ENCODE measurements around the genes MYO15A and SHMT1.

DNA sequence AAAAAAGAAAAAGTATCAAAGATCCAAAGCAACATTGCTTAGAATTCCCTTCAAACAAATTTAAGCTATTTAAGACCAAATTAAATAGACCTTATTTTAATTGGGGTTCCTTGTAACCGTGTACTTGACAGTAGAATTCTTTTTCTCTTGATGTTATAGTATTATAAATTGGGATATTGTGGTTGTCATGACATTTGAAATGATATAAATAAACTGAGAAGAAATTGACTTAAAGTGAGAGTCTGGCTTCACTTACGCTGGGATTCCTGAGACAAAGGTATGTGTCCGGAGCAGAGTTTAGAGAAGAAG, 8.2 kb downstream of the COPS3 start:
- RRBS = no CpG with 5 or more reads among the region's 3 CpGs

- RRBS = no CpG with 5 or more reads among the region's 26 CpGs
These were observed 62.7 kb upstream of the MED9 start for GRCh38 chr17:17413761-17414852.

- RRBS = 3% methylated on average over 11 of the region's 43 CpGs
These were observed 618 bp upstream of the RASD1 start for GRCh38 chr17:17496750-17497276.

DNA sequence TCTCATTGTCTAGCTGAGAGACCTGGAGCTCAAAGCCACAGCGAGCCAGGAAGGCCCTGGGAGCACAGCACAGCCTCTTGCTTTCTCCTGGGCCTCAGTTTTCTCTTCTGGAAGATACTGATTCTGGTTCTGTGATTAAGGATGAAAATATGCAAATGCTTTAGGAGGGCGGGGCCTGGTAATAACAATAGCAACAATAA, 982 bp upstream of the RASD1 start:
- RRBS = no CpG with 5 or more reads among the region's 2 CpGs

DNA sequence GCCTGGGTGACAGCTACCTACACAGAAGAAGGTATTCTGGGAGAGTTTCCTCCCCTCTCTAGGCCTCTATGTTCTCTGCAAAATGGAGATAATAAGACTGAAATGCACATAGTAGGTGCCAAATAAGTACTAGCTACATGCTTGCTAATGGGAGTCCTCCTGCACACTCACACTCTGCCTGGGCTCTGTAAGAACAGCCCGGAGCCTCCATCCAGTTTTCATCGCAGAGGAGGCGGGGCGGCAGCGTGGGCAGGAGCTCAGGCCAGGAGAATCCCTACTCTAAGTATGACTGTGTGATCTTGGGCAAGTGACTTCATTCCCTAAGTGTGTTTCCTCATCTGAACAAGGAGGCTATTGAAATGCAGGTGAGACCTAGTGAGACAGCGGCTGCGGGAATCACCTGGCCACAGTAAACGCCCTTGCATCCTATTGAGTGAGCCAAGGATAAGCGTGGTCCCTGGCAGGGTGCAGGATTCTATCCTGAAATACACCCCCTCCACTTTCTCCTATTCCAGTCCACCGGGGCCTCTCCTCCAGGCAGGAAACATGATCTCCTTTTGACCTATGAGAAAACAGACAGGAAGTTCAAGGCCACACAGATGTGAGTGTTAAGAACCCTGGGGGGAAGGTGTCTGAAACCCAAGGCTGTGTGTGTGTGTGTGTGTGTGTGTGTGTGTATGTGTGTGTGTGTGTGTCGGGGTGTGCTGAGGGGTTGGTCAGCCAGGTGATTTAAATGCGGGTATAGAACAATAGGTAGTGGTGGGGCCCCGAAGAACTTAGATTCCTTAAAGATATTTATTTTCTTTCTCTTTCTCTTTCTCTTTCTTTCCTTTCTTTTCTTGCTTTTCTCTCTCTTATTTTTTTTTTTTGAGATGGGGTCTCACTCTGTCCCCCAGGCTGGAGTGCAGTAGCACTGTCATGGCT, 5.2 kb upstream of the RAI1 start:
- RRBS = no CpG with 5 or more reads among the region's 13 CpGs

DNA sequence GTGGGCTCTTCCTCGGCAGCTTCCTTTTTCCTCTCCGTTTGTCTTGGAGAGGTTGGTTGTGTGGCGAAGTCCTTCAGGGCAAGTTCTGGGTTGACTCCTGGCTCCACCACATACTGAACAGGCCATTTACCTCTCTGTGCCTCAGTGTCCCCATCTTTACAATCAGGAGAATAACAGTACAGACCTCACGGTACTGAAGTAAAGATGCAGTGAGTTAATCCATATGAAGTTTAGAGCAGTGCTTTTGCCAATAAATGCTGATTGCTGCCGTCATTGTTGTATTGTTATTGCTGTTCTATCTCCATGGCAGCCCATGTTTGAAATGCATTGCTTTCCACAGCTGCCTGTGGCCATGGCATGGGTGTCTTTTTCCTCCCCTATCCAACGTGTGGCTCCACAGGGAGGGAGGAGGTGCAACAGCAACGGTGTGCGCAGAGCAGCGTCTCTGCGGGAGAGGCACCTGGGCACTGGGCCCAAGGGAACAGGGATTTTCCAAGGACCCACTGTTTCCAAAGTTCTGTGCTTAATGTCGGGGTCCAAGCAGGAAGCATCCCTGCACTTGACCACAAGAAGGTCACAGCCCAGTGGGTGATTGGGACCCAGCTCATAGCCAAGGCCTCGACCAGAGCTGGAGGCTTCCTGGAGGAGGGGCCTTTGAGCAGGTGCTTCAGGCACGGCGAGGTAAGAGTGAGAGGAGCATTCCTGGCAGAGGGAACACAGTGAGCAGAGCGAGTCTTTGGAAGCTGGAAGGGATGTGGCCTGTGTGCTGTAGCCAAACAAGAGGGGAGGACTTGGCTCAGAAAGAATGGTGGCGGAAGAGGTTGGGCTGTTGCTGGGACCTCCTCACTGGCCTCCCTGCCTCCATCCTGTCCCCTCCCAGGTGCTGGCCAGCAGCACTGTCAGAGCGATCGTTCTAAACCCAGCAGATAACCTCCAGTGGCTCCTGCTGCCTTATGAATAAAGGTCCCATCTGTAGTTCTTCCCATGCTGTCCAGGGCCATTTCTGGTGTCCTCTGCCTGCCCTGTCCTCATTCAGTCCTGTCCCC, 3.8 kb downstream of the RAI1 start:
- RRBS = no CpG with 5 or more reads among the region's 18 CpGs

DNA sequence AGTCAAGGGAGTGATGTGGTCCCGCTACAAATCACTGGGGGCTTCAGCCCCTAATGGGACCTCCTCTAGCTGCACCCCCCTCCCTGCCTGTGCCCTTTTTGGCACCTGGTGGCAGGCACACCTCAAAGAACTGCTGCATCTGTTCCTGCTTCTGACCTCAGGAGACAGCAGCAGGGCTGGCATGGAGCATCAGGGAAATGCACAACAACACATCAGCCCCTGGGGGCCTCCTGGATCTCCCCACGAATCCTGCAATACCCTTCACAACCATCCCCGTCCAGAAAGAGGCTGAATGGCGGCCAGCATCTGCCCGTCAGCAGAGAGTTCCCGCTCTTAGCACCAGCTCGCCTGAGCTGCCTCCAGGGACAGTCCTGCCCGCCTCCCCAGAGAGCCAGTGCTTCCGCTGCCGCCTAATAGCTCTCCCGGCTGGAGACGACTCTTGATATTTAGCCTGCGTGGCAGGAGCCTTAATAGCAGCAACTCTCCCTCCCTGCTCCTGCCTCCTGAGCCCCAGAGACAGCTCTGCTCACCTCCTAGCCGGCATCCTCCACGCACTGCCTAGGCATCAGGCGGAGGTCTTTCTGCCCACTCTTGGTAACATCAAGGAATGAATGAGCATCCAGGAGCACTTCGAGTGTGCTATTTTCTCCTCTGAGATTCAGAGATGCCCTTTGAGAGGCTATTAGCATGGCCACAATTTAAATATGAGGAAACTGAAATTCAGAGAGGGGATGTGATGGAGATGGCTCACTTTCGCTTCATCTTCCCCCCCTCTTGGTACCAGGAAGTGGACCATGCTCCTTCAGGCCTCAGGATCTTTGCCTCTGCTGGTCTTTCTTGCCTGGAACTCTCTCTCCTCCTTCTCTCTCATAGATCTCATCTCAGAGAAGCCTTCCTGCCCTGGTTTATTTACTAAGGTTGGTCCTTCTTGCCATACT, 67.8 kb downstream of the RAI1 start:
- RRBS = 82% methylated on average over 1 of the region's 18 CpGs

GRCh38 chr17:17809863-17810774, 26.7 kb downstream of the SREBF1 start:
- RRBS = 25% methylated on average over 29 of the region's 75 CpGs

- RRBS = no CpG with 5 or more reads among the region's 8 CpGs
These were observed 23.1 kb upstream of the SREBF1 start for GRCh38 chr17:17859829-17860252.

- RRBS = no CpG with 5 or more reads among the region's 6 CpGs
These were observed 32.0 kb upstream of the SREBF1 start for GRCh38 chr17:17868735-17869319.

- RRBS = no CpG with 5 or more reads among the region's 15 CpGs
These were observed 41.0 kb upstream of the SREBF1 start for GRCh38 chr17:17877478-17878458.

DNA sequence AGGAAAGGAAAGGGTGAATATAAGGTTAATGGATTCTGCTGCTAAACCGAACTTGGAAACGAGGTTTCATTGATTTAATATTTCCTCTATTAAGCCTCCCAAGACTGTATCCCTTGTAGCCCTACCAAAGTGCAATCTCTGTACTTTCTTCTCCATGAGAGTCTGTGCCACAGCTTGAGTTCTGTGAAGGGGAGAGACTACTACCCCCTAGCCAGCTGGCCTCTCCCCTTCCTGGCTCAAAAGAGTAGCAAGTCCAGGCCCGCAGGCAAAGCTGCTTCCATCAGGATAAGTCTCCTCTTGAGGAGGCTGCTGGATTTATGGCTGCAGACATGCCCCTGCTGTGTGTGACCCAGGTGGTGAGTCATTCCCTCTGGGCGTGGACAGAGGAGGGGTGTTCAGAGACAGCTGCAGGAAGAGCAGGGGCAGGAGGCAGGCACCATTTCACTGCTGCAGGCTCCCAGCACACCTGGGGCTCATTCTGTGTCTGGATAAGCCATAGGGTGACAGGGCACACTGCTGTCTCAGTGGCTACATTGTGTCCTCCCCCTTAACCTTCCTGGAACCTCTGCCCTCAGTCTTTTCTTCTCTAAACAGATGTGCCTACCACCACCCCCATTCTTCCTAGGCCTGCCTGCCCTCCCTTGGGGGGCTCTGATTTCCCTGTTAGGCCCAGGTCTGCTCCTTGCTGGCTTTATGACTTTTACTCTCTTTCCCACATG, 58.3 kb downstream of the TOM1L2 start:
- RRBS = no CpG with 5 or more reads among the region's 4 CpGs

DNA sequence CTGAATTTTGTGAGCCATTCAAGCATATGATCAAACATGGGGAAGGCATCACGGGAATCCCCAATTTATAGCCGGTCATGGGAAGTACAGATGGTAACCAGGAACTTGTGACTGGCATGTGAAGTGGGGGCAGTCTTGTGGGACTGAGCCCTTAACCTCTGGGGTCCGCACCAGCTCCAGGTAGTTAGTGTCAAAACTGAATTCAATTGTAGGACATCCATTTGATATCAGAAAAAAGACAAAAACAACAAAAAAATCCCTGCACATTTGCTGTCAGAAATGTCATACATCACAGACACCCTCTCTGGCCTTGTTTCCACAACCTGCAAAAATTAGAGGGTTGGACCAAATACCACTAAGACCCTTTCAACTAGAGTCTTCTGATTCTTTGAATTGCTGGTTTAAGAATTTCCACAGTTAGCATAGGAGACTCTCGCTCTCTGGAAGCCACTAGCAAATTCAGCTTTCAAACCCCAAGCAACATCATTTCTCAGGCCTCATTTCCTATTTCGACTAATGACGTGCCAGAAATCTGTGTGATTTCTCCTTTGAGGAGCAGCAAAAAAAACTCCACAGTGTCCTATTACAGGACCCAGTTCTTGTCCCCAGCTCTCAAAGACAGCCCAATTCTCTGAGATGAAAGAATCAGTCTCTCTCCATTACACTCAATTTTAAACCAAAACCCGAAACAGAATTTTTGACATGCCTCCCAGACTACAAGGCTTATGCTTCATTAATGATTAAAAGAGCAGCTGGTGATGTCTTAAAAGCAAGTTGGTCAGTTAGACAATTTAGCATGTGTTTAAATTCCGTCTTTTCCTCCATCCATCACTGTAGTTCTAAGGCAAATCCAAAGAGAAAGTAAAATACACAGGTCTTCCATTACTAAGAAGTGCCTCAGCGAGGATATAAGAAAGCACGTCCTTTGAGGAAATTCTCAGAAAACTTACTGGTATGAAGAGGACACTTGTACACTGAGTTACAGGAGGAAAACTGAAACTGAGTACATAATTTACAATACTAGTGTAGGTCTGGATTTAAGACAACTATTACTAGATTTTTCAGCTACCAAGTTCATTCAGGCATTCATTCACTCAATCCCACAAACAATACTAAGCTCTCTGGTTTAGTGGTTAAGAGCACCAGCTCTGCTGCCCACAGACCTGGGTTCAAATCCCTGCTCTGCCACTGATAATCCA, 12.7 kb downstream of the TOM1L2 start:
- RRBS = no CpG with 5 or more reads among the region's 10 CpGs

DNA sequence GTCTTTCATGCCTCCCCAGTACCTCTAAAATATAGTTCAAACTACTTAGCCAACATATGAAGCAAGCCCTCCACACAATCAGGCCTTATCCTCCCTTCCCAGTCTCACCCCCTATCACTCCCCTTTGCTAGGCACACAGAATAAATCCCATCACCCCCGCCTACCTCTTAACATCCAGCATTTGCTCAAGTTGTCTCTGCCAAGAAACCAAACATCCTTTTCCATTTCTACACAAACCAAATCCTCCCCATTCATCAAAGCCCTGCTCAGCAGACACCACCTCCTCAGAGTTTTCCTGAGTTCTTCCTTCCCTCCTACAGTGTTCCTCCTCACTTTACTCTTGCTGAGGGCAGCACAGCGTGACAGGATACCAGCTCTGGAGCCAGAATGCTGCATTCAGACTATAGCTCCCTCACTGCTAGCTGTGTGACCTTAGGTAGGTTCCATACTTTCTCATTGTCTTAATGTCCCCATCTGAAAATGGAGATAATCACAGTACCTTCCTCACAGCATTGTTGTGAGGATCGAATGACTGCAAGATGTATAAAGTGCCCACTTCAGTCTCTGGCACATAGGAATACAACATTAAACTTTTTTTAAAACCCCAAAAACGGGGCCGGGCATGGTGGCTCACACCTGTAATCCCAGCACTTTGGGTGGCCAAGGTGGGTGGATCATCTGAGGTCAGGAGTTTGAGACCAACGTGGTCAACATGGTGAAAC, 6.8 kb downstream of the TOM1L2 start:
- RRBS = no CpG with 5 or more reads among the region's 6 CpGs

DNA sequence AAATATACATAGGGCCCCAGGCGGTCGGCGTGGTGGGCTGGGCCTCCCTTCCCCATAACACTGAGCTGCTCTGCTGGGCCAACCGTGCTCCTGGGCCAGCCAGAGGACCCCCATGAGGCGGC, at the start of gene MYO15A:
TSS of gene MYO15A (plus strand) at position 85 of the 122 bp plus-strand sequence.
- RRBS = no CpG with 5 or more reads among the region's 5 CpGs

- RRBS = no CpG with 5 or more reads among the region's 9 CpGs
These were observed 705 bp downstream of the MYO15A start for GRCh38 chr17:18109228-18109694.

DNA sequence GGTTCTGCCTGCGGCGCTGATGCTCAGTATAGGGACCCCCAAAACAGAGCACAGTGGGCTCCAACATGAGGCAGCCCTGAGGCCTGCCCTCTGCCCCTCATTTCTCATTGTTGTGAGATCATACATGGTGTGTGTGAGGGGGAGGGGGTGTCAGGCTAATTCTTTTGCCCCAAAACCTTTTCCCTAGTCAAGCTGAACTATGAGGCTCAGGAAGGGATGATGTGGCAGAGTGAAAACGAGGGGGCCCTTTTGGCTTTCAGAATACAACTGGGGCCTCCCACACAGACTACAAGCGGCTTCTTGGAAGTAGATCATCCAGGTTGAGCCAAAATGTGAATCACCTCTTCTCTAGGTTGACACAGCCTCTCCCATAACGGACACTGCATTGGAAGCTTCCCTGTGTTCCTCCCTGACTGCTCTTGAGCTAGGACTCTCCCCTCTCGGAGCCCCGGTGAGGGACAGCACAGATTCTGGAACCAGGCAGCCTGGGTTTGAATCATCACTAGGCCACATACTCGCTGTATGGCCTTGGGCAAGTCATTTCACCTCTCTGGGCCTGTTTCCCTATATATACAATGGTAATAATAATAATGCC, 2.3 kb upstream of the ALKBH5 start:
- RRBS = no CpG with 5 or more reads among the region's 8 CpGs

DNA sequence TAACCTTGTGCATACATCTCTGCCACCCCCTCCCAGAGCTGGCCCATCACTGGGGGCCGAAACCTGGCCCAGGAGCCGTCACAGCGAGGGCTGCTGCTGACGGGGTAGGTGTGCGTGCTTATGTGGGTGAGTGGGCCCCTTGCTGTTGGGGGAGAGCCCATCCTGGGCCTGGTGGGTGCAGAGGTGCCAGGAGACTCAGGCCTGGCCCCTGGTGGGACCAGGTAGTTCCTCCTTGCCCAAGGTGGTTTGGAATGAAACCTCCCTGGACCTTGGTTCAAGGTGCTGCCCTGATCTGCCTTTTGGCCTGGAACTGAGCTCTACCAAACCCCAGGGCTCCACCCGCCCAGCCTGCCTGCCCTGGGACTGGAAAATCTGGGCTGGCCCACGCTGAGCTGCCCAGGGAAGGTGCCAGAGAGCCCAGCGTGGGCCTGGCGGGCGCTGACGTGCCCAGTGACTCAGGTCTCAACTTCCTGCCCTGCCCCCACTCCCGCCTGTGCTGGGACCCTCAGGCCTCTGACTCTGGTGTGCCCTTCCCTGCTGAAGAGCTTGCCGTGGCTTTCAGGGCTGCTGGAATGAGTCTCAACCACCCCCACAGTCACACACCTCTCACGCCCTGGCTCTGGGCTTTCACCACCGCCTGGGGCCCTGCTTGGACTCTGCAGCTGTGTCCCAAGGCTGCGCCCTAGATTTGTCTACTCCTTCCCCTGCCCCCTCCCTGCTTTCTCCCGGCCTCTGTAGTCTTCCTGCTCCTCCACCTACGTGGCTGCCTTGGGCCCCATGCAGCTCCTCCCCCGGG, 10.2 kb downstream of the LLGL1 start:
- RRBS = 70% methylated on average over 3 of the region's 19 CpGs

GRCh38 chr17:18237421-18237793, 12.0 kb downstream of the LLGL1 start:
- RRBS = no CpG with 5 or more reads among the region's 20 CpGs

DNA sequence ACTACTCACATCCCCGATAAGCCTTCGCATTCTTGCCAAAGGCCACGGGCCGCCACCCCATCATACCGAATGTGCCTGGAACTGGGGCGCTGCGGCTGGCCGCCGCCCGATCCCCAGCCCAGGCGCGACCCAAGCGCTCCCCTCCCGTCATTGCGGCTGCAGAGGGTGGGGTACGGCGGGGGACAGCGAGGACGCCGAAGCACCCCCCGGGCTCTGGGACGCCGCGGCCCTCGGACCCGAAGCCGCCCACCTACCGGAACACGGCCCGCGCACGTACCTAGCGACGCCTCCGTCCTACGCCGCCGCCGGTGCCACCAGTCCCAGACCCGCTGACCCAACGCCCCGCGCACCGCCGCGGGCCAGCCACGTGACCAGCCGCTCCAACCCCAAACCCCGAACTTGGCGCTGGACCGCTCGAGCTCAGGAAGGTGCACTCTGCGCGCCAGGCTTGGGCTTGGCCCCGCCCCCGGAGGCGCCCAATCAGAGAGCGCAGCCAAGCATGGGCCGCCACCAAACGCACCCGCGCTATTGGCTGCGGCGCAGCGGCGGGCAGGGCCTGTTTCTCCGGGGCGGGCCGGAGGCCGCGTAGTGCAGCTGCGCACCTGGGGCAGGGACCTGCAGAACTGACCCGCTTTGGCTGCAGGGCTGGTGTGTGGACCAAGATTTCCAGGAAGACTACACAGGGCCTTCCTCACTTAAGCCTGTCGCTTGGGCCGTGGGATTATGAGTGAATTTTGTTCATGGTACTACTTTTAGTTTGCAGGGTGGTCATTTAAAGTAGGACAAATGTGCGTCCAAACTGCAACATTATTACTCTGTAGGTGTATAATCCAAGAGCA, at the start of gene SHMT1:
TSS of gene SHMT1 (minus strand) at position 456 of the 839 bp plus-strand sequence.
- RRBS = 2% methylated on average over 22 of the region's 76 CpGs

Data from AG08470 (cell line).